SJSA1 (cell line): ENCODE data around the gene SLC25A47.

DNA sequence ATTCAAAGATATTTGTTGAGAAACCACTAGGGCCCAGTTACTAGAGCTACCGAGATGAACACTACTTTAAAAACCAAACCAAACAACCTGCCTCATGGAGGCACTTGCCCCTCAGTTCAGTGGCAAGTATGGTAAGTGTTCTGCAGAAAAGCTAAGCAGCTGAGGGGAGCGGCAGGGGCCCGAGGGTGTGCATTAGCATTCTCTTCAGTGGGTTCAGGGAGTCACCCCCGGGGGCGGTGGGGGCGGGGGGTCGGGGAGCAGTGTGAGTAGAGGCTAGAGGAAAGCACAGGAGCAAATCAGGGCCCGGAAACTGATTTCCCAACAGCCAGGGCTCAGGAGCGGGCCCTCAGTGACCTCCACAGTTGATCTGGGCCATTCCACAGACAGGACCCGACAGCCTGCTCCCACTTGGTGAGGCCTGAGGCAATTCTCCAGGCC, 8.6 kb downstream of the EVL start:
- RAMPAGE, long total RNA, result no peak

GRCh38 chr14:100131086-100131743, 28.2 kb downstream of the DEGS2 start:
- RAMPAGE, long total RNA, result no peak

DNA sequence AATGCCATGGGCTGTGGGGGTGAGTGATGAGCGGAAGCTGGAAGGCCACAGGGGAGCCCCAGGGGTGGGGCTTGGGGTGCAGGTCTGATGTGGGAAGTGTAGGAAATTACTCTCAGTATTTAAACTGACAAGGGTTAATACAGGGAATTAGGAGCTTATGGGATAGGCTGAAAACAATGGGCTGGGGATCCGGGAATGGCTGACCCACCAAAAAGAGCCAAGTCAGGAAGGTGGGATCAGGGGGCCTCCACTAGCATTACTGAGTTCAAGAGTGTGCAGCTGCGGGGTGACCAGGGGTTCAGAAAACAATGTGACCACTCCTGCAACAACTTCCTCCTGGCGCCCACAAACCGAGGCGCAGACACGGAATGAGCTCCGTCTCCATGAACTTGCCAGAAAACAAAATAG, 16.7 kb upstream of the YY1 start:
- RAMPAGE, long total RNA, result no peak

GRCh38 chr14:100239389-100239824, 463 bp downstream of the YY1 start:
- RAMPAGE, long total RNA, result no peak

DNA sequence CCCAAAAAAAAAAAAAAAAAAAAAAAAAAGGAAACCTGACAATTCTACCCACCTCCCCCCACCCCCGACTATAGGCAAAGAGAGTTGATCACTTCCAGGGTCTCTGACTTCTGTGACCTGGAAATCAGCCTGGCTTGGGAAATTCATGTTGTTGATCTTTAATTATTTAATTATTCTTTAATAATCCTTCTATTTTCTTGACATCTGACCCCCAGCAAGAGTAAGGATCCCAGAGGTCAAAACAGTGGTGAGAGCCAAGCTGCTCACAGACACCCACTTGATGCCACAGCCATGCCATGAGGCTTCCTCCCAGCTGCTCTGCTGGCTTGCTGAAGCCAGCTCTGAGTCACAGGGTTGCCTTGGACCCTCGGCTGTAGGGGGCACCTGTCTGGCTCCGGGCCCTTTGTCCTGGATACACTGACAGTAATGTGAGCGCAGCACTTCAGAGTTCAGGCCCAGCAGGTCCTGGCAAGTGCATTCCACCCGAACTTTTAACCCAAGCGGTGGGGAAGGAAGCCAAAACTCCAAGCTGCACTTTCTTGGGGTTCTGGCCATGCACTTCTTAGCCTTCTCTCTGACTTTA, 25.1 kb downstream of the SLC25A29 start:
- RAMPAGE, long total RNA, result no peak

- RAMPAGE, long total RNA, result no peak
Measured at GRCh38 chr14:100322923-100323536, at the start of gene SLC25A47. TSS of gene SLC25A47 (plus strand) at chr14:100323339.

DNA sequence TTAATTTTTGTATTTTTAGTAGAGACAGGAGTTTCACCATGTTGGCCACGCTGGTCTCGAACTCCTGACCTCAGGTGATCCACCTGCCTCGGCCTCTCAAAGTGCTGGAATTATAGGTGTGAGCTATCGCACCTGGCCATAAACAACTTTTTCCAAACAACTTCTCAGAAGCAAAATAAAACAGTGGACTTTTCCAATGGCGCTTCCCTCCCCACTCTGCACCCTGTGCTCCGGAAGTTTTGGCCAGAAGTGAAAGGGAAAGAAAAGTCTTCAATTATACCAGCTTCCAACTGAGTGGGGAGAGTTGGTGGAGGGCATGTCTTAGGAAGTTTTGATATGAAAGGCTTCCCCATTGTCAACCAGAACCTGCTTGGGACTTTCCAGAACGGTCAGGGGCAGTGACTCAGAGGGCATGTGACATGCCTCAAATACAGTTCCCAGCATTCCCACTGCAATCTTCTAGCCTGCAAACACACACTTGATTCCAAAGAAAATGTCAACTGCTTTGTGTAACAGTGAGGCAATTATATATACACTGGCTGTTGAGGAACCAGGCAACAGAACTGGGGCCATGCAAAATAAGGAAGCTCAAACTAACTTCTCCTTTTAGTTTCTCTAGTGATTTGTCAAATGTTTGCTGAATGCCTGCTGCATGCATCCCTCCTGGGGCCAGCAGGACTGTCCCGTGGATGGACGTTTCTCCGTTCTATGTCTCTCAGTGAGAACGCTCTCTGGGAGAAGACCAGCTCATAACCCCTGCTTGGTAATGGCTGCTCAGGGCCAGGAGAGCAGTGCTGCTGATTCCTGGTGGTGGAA, 18.1 kb downstream of the SLC25A47 start:
- RAMPAGE, long total RNA, result no peak

DNA sequence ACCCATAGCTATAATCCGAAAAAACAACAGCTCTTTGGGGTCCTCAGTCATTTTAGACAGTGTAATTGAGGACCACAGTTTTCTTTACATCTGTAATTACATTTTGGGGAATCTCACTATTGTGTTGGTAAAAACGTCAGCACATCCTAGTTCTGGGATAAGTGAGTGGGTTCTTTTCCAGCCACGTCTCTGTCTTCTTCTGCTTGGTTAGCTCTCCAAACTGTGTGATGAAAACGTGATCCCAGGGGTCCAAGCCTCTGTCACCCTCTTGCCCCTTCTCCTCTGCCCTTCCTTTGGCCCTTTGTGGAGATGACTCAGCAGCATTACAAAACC, 15.9 kb downstream of the WDR25 start:
- RAMPAGE, long total RNA, result no peak

GRCh38 chr14:100529455-100529654, 57.9 kb downstream of the BEGAIN start:
- RAMPAGE, long total RNA, result no peak

- RAMPAGE, long total RNA, result no peak
Measured at GRCh38 chr14:100547770-100548448, 39.3 kb downstream of the BEGAIN start.

GRCh38 chr14:100557494-100557910, 29.7 kb downstream of the BEGAIN start:
- RAMPAGE, long total RNA, result no peak

DNA sequence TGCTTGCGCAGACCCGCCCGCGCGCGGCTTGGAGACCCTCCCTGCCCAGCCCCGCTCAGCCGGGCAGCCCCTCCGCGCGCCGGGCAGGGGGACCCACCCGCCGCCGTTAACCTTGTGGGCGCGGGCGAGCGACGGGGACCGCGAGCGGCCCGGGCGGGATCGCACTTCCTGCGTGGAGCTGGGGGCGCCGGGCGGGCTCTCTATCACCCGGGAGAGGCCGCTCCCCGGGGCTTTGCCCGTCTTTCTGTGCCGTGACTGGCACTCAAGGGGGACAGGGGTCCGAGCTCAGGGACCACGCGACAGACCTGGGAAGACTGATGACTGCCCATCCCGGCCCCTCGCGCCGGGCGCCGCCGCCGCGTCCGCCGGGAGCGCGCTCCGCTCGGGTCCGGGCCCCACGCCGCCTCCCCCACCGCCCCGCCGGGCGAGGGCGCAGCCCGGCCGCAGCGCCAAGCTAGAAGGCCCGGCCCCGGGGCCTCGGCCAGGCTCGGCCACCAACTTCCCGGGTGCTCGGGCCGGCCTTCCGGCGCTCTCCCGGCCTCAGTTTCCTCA, 18.5 kb downstream of the BEGAIN start:
- RAMPAGE, long total RNA, result no peak

DNA sequence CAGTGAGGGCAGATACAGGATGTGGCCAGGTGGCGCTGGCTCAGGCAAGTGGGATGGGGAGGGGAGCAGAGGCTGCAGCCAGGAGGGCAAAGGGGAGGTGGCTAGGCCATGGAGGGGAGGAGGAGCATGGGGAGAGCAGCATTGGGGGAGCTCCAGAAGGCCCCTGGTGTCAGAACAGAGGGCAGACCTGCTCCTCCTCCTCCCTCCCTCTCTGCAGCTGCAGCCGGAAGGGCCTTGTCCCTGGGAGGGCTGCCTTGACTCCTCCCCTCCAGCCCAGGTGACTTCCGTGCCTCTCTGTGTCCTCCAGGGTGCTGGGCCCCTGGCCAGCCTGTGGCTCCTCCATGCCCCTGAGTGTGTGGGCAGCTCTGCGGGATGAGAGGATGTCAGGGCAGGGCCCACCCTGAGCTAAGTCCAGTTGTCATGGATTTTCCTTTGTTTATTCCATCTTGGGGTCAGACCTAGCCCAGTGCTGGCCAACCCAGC, 68.2 kb upstream of the DLK1 start:
- RAMPAGE, long total RNA, result no peak

DNA sequence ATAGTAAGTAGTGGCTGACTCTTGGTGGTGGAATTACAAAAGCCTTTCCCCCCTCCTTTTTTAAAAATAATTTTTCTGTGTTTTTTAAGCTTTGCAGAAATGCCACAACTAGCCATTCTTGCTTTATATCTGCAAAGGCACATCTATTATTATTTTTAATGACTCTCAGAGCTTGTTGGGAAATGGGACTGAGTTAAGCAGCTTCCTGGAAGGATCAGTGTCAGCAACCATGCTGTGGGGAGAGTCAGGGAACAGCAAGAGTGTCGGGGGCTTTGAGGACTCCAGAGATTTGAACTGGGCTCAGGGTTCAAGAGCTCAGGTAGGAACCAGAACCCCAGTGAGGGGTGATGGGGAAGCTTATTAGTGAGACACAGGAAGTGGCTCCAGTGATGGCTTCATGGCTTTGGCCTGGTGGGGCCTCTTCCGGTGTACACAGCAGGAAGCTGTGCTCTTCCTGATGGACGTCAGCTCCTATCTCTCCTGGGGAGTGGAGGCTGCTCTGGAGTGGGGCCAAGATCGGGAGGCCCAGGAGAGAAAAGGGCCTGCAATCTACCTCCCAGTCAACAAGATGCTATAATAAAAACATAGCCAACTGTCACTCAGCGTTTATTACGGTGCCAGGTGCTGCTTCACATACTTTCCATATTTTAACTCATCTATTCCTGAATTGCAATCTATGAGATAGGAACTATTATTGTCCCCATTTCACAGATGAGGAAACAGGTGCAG, 63.9 kb upstream of the DLK1 start:
- RAMPAGE, long total RNA, result no peak

GRCh38 chr14:100669283-100670021, 57.2 kb upstream of the DLK1 start:
- RAMPAGE, long total RNA, result no peak

DNA sequence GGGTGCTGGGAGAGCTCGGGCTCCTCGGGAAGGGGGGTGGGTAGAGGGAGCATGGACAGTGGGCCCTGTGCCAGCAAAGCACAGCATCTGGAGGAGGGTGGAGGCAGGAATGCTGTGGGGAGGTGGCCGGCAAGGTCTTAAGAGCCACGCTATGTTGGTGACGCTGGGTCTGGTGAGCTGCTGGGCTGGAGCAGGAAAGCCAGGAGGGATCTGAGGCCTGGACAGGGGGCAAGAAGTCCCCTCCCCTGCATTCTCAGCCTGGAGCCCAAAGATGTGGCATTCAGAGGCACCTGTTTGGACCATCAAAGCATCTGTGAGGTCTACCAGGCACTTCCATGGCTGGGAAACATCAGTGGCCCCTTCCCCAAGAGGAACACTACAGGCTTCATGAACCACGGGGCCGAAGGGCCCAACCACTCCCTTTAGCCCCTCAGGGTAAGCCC, 48.1 kb upstream of the DLK1 start:
- RAMPAGE, long total RNA, result no peak

DNA sequence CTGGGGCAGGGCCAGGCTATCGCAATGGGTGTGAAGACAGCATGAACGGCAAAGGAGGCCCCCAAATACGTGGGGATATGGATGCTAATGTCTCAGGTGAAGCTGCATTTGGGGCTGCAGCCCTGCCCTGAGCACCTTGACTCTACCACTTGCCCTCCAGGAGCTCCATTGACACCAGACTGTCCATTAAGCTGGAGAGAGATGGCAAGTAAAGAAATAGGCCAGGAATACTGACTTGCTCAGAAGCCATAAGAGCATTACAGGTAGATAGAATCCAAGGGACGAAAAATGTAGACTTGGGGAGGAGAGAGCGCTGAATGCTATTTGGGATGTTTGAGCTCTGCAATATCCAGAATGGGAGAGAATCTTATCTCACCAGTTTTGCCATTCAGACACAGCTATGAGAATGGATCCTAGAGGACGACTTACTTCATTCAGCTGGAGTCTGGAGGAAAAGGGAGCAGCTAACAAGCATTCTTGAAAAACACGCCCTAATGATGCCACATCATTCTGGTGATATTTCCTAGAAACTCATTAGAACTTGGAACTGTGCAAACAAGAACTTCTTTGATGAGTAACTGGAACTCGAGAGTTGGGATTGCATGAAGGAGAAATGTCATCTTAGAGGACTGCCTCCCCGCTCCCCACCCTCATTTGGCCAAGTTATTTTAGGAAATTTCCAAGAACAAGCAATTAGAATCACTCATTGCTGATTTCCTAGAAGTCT, 38.8 kb downstream of the RTL1 start:
- RAMPAGE, long total RNA, result no peak

DNA sequence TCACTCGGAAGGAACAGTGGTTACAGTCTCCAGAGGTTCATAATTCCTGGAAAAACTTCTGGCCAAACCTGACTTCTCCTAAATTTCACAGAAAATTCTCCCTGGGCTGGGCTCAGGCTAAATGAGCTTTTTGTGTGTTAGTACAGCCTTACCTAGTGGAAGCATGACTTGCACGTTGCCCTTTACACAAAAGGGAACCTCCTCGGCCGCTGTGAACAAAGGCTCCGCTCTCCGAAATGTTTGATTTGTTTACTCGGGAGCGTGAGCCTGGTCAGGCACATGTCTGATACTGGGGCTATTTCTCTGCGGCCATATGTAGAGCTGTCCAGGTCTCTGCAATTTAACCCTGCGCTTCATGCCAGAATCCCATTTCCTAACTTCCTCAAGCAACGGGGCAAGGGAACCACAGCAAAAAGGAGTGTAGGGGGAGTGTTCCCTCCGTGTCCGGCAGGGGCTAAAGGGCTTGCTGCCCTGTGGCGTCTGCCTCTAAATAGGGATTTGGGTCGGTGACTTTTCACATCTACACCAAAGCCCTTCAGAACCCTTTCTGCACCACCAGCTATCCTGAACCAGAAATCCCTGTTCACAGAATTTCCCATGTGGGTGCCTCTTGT, 3.2 kb downstream of the RTL1 start:
- RAMPAGE, long total RNA, result no peak

DNA sequence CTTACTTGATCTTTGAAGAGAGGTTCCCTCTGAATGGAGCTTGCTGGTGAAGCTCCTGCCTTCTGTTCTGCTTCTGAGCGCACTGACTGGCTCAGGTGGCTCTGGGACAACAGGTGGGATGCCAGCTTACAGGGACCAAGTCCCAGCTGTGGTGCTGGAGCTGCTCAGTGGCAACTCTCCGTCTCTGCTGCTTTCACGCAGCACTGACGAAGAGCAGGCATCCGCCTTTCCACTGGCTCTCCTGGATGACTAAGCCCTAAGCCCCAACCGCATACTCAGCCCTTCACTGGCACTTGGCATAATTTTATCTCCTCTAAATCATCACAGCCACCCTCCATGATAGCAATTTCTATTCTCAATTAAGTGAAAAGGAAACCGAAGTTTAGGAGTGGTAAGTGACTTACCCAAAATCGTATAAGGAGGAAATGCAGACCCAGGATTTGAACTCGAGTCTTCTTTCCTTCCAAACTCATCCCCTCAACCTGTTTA, 3.7 kb upstream of the RTL1 start:
- RAMPAGE, long total RNA, result no peak

DNA sequence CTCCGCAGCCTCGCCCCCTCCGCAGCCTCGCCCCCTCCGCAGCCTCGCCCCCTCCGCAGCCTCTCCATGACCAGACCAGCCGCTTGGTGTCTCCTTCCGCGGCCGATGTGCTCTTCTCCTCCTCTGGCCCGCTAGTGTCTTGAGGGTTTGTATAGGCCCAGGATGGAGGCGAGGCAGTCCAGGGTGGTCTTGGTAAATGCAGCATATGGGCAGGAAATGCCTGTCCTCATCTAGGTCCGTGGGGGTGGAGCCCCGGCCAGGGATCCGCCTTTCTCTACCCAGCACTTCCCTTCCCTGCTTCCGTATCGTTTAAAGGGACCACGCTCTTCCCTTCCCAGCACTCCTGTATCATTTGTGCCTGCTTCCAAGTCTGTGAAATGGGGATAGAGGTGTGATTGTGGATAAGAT, 326.6 kb upstream of the RTL1 start:
- RAMPAGE, long total RNA, result no peak